Amniotic epithelial cell (primary cell): Measurements from ENCODE around the genes NLGN1 and ATP11B.

- RRBS = 2% methylated on average over 31 of the region's 61 CpGs
Measured at GRCh38 chr3:173397371-173398064, at the start of gene NLGN1. Gene NLGN1, plus strand, starts transcription at chr3:173397744.

GRCh38 chr3:173911428-173911790 lies 513.9 kb downstream of the NLGN1 start:
- RRBS = no CpG with 5 or more reads among the region's 2 CpGs

- RRBS = no CpG with 5 or more reads among the region's 3 CpGs
Measured at GRCh38 chr3:174891126-174891564, 32.0 kb downstream of the NAALADL2 start.

DNA sequence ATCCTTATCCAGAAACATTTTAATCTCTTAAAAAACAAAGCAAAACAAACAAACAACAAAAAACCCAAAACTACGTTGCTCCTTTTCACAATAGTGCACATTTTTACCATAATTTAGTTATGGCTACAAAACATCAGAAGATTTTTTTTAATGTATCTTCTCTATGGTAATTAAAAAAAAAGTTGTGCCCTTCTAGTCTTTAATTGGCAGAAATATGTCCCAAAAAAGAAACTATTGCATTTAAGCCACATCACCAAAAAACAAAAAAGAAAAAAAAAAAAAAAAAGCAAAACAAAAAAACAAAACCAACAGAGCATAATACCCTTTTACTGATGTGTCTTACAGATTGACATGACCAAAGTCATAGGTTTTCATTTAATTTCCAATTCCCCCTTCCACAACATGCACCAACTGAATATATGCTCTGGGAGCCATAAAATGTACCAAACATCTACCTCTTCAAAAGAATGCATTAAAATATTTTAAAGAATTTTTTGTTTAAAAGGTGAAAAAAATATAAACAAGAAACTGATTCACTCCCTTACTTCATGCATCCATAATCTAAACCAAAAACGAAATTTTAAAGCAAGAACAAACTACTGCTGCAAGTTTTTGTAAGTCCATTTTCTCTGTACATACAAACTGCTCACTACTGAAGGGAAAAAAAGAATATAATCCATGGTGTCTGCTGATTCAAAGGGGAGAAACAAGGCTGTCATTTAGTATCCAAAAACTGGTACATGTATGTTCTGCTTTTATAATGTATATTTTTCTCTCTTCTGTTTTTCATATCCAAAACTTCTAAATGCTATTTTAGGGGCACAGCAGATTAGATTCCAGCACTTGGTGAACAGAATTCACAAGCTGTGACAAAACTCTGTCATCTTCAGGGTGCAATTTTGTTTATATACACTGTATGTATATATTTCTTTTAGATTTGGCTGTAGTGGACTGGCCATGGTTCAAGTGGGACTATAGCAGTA lies 172.5 kb downstream of the TBL1XR1 start:
- RRBS = no CpG with 5 or more reads among the region's 2 CpGs

- RRBS = no CpG with 5 or more reads among the region's 7 CpGs
Measured at GRCh38 chr3:177051336-177052015, 145.8 kb downstream of the TBL1XR1 start.

DNA sequence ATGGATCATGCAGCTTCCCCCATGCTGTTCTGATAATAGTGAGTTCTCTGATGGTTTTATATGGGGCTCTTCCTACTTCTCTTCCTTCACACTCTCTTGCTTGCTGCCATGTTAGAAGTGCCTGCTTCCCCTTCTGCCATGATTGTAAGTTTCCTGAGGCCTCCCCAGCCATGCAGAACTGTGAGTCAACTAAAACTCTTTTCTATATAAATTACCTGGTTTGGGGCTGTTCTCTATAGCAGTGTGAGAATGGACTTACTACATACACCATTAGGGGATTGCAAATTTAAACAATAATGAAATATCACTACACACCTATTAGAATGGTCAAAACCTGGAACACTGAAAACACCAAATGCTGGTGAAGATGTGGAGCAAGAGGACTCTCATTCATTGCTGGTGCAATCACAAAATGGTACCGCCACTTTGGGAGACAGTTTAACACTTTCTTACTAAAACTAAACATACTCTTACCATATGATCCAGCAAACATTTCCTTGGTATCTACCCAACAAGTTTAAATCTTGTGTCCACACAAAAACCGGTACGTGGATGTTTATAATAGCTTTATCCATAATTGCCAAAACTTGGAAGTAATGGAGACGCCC lies 30.7 kb downstream of the TBL1XR1 start:
- RRBS = no CpG with 5 or more reads among the region's 4 CpGs

DNA sequence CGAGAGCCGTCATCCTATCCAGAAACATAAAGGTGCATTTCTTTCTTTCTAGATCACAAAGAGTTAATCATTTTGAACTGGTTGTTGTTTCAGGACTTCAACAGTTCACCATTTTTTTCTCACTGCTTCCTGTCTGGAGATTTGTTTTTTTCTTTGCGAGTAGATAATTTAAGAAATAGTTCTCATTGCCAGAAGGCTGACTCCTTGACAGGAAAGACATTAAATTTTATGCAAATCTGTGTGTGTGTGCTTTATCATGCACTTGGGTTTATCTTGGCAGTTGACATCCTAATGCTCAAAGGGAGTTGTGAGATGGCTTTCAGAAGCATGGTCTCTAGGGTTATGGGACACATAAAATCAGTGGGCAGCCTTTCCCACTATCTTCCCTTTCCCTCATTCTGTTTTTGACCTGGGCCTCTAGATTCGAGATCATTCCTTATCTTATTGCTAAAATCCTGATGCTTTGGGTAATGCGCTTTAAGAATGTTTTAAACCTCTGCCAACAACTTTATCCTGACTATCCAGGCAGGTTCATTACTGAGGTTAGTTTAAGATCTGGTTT lies 123.6 kb upstream of the TBL1XR1 start:
- RRBS = no CpG with 5 or more reads among the region's 5 CpGs

- RRBS = no CpG with 5 or more reads among the region's 4 CpGs
Measured at GRCh38 chr3:177423366-177423898, 226.2 kb upstream of the TBL1XR1 start.

DNA sequence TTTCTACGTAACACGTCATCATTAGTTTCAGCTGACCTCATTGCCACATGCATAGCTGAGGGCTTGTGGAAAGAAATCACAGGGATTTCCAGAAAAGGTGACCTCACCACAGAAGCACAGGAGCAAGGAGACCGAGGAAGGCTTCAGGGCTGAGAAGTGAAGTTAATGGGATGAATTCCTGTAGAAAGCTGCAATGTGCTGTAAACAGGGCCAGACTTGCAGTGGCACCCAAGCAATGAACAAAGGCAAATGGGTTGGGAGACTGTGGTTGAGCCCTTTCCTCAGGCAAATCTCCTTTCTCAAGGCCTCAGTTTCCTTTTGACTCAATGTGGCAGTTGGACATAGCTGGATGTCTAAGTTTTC lies 252.1 kb upstream of the TBL1XR1 start:
- RRBS = no CpG with 5 or more reads among the region's 3 CpGs

GRCh38 chr3:177597401-177598280 lies 400.4 kb upstream of the TBL1XR1 start:
- RRBS = no CpG with 5 or more reads among the region's 10 CpGs

- RRBS = no CpG with 5 or more reads among the region's 3 CpGs
Measured at GRCh38 chr3:177646835-177647117, 449.5 kb upstream of the TBL1XR1 start.

- RRBS = no CpG with 5 or more reads among the region's 6 CpGs
Measured at GRCh38 chr3:179346106-179346564, 1.4 kb upstream of the MFN1 start.

DNA sequence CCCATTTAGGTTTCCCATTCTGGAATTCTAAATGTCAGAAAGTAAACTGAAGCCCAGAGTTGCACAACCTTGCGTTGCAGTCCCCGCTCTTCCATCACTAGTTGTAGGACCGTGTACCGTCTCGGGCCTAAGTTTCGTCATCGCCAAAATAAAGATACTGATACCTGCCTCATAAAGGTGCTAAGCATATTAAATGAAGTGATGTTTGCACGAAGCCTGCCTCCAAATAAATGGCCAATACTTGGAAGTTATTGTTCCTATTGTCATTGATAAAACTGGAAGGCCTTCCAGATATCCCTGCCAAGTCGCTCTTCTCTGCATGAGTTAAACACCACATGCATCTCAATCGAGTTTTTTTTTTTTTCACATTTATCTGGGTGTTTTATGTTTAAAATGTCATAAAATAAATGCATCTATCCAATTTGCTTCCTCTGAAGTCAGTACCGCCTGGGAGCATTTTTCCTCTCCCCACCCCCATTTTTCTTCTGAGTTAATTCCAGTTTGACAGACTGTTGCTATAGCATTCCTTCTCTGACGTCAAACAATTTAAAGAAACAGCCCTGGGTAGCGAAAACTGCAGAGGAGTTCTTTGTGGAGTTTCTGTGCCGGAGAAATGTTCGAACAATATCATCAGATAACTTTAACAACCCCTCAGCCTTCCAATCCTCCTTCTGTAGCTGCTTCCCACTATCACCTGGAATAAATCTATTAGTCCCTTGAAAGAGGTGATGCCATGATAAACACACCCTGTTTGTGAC lies 777 bp upstream of the GNB4 start:
- RRBS = no CpG with 5 or more reads among the region's 15 CpGs

DNA sequence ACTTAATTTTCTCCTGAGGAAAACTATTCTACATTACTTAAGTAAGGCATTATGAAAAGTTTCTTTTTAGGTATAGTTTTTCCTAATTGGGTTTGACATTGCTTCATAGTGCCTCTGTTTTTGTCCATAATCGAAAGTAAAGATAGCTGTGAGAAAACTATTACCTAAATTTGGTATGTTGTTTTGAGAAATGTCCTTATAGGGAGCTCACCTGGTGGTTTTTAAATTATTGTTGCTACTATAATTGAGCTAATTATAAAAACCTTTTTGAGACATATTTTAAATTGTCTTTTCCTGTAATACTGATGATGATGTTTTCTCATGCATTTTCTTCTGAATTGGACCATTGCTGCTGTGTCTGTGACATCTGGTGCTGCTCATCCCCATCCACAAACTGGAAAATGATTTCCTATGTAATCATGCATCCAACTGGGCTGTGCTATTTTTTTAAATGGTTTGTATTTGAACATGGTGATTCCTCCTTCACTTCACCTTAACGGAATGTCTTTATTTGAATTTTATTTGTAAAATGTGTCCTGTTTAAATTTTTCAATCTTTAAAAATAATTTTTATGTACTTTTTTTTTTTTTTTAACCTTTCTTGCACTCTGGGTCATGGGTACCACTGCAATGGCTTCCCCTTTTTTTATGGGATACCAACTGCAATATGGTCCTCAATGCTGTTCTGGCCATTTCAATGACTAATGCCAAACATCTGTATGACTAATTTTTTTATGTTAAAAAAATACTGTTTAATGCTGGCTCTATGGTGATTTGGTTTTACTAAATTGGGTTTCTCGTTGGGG lies 6.1 kb downstream of the TTC14 start:
- RRBS = no CpG with 5 or more reads among the region's 3 CpGs

DNA sequence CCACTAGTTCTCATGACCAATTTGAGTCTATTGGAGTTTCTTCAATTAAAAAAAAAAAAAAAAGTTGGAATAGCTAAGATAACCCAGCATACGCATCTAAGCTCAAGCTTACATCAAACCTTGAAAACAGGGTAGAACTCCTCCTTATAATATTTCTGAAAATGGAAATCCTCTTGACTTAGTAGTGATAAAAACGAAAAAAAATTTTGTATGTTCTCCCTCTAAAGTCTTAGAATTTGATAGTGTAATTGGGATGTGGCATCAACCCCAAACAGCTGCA lies 91.6 kb upstream of the SOX2 start:
- RRBS = no CpG with 5 or more reads among the region's 2 CpGs

DNA sequence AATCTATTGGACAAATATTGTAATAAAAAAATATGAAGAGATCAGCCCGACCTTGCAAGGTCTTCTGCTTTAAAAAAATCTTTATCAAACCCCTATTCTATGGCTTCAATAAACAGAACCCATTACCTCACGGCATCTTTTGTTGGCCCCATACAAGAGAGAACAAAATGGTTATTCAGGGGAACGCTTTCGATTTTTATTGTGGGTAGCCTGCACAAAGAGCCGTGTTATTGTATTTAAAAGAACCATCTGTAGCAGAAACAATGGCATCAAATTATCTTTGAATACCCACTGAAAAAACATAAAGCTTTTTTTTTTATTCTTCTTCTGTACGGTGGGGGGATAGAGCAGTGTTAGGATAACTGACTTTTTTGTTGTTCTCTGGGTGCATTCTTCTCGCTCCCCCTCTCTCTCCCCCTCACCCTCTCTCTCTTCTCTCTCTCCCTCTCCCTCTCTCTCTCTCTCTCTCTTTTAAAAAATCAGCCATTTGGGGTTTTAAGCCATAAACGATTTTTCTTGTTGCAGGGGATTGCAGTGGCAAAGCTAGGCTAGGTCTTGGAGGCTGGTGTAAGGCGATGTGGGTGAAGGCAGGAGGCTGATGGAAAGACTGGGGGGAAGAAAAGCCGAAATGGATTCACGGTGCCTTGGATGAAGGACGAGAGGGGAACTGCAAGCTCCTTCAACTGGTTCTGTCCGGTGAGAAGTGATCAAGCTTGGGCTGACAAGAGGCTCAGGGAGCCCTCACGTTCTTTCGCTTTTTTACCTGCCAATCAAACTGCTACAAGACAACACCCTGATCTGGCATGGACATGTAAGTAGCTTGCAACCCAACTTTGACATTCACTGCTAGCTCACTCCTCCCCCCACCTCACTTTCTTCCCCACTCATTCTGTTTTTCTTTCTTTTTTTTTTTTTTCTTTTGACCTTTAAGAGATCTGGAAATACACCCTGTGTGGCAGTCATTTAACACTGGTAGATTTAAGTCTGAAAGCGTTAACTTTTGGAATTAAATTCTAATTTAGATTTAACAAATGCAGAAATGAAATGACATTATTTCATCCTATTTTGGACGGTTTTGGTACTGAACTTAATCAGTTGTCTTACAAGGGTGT lies 12.3 kb upstream of the SOX2 start:
- RRBS = no CpG with 5 or more reads among the region's 17 CpGs

GRCh38 chr3:181715995-181716476 lies 4.3 kb downstream of the SOX2 start:
- RRBS = no CpG with 5 or more reads among the region's 5 CpGs

DNA sequence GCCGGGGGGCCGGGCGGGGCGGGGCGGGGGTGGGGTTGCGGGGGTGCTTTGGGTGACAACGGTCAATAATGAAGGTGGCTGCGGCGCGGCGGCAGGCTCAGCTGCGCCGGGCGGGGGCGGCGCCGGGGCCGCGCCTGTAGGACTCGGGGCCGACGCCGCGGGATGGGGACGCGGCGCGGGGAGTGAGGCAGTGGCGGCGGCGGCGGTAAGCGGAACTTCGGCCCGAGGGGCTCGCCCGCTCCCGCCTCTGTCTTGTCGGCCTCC lies at the start of gene ATP11B:
TSS of gene ATP11B (plus strand) at position 65 of the 264 bp plus-strand sequence.
- RRBS = no CpG with 5 or more reads among the region's 39 CpGs

- RRBS = no CpG with 5 or more reads among the region's 2 CpGs
Measured at GRCh38 chr3:182802297-182802962, 9.1 kb downstream of the ATP11B start.